ENCODE measurements around a stretch of chr3.

DNA sequence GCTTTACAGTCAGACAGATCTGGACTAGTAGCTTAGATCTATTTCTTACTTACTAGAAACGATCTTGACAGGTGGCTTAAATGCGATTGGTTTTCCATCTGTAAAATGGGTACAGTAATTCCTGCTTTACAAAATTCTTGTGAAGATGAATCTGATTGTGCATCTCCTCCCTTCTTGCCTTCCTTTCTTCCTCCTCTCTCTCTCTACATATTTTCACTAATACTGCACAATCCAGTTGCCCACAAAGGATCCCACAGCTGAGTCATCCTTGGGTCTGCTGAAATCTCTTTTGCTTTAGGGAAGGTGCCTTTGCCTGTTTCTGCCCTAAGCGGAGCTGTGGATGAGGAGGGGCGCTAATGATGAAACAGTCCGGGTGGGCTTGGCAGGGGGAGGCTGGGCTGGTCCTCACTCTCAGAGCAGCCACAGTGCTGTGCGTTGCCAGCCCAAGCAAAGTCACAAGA lies 46.1 kb downstream of the AMOTL2 start:
- PRO-cap, result no peak
- RAMPAGE, long total RNA, result no peak

- PRO-cap, result no peak
- RAMPAGE, long total RNA, result no peak
Observed at GRCh38 chr3:134375814-134376670, 1.8 kb upstream of the AMOTL2 start.

GRCh38 chr3:134484810-134485797 lies 681 bp downstream of the ANAPC13 start:
- PRO-cap, result unidirectional peak, minus-strand start at chr3:134485298; bidirectional peak, plus-strand start at chr3:134485754, minus-strand start at chr3:134485705
- RAMPAGE, long total RNA, result no peak

GRCh38 chr3:134650371-134650730 lies 471 bp downstream of the KY start:
- PRO-cap, result no peak
- RAMPAGE, long total RNA, result no peak

GRCh38 chr3:134916668-134916943 lies 121.5 kb downstream of the EPHB1 start:
- PRO-cap, result no peak
- RAMPAGE, long total RNA, result no peak

DNA sequence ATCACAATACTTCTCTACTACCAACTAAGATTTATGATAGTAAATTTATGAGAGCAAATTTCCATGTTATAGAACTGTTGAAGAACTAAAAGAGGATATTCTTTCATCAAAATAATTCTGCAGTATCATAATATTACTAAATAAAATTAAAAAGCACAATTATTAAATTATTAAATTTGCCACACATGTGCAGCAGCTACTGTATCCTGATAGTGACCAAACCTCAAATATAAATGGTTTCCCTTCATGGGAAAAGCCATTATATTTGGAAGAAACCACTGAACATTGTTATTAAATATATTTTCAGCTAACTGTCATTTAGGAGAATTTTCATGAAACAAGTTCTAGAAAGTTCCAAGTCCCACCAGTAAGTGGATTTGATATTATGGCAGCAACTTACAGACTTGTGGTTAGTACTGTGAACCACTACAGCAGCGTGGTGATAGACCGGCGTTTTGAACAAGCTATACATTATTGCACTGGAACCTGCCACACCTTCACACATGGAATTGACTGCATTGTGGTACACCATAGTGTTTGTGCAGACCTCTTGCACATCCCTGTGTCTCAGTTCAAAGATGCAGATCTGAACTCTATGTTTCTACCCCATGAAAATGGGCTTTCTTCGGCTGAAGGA lies 35.7 kb downstream of the PPP2R3A start:
- PRO-cap, result no peak
- RAMPAGE, long total RNA, result no peak

- PRO-cap, result no peak
- RAMPAGE, long total RNA, result no peak
Observed at GRCh38 chr3:136045247-136045846, 79.8 kb downstream of the PPP2R3A start.

- PRO-cap, result no peak
- RAMPAGE, long total RNA, result no peak
Observed at GRCh38 chr3:136194621-136195189, 1.4 kb downstream of the MSL2 start.

GRCh38 chr3:136277460-136278198 lies 27.5 kb downstream of the PCCB start:
- PRO-cap, result no peak
- RAMPAGE, long total RNA, result no peak

DNA sequence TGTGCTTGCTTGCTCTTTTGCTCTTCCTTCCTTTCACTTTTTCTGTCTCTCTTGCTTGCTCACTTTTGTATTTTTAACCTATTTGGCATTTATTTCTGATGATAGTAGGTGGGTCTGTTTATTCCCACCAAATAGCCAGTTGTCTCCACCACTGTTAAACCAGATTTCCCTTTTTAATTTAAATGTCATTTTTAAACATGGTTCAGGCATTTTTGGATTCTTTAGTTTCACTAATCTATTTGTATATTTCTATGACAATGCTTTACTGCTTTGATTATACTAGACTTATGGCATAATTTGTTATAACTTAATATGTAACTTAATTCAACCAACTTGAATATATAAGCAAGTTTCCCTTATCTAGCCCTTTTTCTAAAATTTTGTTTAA lies 184.7 kb downstream of the PCCB start:
- PRO-cap, result no peak
- RAMPAGE, long total RNA, result no peak

- PRO-cap, result no peak
- RAMPAGE, long total RNA, result no peak
Observed at GRCh38 chr3:136527167-136527703, 224.9 kb downstream of the STAG1 start.

DNA sequence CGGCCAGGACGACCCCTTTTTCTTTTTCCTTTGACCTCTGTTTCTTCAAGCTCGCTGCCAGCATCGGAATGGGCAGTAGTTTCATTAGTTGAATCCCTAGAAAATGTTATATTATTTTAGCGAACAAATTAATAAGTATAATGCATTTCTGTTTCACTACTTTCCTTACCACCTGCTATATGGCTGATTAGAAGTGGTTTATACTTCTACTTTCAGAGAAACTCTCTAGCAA lies 129.1 kb downstream of the STAG1 start:
- PRO-cap, result no peak
- RAMPAGE, long total RNA, result no peak

DNA sequence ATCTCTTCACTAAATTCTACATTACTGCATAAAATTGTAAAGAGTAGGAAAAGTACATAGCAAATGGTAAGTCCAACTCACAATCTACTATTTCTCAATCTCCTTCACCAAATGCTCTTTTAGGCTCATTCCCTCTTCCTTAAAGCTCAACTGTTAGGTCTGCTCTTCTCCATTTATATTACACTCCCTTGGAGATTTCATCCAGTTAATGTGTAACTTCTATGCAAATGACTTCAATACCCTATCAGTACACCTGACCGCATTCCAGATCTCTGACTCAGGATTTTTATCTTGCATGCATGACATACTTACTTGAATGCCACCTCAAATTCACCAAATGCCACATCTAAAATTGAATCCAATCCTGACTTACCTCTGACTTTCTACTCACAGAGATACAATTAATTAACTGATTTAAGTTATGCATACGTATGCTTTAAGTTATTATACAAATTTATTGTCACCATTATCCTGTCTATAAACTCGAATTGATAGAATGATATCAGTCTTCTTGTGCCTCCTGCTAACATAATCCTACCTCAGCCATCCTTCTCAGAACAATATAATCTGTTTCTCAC lies 127.0 kb downstream of the STAG1 start:
- PRO-cap, result no peak
- RAMPAGE, long total RNA, result no peak

DNA sequence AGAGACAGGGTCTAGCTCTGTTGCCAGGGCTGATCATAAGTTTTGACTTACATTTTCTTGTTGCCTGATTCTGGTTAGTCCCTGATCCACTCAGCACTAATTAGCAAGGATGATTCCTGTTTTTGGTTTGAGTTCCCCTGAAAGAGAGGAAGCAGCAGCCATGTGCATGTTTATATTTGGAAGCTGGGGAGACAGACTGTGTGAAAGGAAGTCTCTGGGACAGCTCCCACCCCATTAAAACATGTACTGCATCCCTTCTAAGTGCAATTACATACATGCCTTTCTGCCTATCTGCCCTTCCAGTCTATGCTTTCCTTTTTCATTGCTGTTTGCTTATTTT lies 3.6 kb upstream of the NCK1 start:
- PRO-cap, result no peak
- RAMPAGE, long total RNA, result no peak

- PRO-cap, result no peak
- RAMPAGE, long total RNA, result no peak
Observed at GRCh38 chr3:136932262-136932822, 25.4 kb upstream of the IL20RB start.

DNA sequence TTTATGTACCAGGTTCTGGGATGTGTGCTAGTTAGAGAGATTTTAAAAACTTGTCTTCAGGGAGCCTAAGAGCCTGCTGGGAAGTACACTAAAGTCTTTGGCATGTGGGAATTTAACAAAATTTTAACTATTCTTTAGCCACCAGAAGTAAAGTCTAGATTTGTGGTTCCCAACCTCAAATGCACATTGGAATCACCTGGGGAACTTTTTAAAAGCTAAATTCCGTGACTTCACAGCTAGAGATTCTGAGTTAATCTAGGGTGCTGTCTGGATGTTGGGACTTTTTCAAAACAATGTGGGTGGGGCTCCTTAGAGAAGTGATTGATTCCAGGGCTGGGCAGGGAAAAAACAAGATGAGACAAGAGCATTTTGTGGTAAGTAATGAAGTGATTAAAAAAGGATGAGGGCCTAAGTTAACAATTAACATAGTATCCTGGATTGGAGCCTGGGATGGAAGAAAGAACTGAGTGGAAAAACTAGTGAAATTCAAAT lies 3.5 kb downstream of the IL20RB start:
- PRO-cap, result no peak
- RAMPAGE, long total RNA, result no peak

DNA sequence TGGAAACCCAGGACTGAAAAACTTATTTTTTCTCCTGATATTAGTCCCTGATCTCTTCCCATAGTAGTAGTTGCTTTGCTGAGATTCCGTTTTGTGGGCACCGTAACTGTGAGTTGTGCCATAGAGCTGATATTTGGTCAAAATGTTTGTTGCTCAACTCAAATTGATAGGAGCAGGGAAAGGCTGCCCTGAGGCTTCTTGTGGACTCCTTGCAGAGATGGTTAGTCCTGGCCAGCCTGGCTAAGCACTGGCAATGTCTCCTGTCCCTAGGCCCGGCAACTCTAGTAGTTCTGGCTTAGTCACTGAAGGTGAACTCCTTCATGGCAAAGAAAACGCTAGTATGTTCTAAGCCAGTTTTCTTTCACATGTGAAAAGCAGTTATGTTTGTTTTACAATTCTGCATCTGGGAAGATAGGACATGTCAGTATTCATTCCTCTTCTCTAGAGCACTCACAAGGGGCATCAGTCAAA lies 695 bp upstream of the DZIP1L start:
- PRO-cap, result no peak
- RAMPAGE, long total RNA, result no peak

DNA sequence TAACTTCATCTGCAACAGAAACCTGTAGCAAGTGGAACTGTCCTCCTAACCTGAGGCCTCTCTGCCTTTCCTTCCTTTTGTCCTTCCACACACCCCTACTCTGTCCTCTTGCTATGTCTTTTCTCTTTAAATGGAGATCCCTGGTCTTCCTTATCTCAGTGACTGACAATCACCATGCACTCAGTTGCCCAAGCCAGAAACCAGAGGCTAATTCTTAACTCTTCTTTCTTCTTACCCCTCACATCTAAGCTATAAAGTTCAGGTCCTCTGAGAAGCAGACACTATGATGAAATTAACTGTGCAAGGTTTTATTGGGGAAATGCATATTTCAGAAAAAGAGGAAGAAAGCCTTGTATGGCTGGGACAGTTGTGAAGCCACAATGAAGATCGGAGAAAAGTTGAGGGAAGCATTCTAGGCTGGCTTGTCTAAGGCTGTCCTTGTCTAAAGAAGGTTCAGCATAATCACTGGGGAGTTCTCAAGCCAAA lies 4.7 kb upstream of the A4GNT start:
- PRO-cap, result no peak
- RAMPAGE, long total RNA, result no peak

DNA sequence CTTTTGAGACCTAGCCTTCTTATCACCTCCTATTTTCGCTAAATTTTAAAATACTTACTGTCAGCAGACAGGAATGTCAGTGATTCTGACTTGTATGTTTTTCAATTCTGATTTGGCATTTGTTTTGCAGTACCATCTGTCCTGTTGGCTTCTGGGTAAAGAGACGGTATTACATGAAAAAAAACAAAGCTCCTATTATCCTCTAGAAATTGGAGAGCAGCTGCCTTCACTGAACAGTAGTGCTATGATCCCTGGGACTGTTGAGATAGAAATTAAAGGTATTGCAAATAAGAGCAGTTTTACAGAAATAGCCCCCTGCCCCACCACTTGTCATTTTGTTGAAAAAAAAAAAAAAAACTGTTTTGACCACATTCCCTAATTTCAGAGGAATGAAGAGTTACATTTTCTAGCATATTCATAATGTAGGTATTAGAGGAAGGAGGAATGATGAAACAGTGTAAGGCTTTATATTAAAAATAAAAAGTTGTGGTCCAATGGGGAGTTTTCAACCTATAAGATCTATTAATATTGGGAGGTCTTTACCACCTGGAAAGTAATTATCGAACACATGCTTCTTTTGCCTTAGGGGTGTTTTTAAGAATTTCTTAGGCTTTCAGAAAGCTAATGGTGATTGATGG lies 8.5 kb downstream of the ARMC8 start:
- PRO-cap, result no peak
- RAMPAGE, long total RNA, result no peak

DNA sequence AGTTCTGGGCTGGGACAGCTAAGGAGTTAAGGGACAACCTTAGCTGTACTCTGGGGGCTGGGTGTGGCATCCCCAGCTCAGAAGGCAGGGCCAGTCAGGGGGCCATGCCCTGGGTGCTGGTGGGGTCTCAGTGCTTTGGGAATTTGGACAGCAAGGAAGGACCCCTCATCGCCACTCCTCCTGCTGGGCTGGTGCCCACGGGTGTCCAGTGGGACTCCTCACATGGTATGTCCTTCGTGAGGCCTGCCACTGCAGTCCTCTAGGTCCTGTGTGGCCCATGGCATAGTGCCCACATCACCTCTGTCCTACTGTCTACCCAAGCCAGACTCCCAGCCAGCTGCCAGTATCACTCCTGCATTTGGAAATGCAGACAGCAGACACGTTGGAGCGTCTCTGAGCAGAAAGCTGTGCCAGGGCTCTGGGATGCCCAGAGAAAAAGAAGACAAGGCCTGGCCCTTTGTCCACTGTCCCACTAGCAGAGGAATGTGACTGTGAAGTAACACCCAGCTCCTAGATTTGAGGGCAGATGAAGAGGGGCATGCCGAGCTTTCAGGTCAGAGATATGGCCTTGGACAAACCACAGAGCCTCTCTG lies 12.1 kb downstream of the MRAS start:
- PRO-cap, result no peak
- RAMPAGE, long total RNA, result no peak

Measured in Karpas-422 (cell line).